Bronchus (tissue), 1 donor: Measurements from ENCODE around the gene ZWILCH.

DNA sequence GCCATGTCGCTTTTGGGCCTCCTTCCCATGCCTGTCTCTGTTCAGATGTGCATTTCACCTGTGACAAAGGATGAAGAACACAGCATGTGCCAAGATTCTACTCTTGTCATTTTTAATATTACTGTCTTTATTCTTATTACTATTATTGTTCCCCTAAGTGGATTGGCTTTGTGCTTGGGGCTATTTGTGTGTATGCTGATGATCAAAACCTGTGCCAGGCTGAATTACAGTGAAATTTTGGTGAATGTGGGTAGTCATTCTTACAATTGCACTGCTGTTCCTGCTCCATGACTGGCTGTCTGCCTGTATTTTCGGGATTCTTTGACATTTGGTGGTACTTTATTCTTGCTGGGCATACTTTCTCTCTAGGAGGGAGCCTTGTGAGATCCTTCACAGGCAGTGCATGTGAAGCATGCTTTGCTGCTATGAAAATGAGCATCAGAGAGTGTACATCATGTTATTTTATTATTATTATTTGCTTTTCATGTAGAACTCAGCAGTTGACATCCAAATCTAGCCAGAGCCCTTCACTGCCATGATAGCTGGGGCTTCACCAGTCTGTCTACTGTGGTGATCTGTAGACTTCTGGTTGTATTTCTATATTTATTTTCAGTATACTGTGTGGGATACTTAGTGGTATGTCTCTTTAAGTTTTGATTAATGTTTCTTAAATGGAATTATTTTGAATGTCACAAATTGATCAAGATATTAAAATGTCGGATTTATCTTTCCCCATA lies 6.7 kb downstream of the SNAPC5 start:
- PRO-cap = no peak

DNA sequence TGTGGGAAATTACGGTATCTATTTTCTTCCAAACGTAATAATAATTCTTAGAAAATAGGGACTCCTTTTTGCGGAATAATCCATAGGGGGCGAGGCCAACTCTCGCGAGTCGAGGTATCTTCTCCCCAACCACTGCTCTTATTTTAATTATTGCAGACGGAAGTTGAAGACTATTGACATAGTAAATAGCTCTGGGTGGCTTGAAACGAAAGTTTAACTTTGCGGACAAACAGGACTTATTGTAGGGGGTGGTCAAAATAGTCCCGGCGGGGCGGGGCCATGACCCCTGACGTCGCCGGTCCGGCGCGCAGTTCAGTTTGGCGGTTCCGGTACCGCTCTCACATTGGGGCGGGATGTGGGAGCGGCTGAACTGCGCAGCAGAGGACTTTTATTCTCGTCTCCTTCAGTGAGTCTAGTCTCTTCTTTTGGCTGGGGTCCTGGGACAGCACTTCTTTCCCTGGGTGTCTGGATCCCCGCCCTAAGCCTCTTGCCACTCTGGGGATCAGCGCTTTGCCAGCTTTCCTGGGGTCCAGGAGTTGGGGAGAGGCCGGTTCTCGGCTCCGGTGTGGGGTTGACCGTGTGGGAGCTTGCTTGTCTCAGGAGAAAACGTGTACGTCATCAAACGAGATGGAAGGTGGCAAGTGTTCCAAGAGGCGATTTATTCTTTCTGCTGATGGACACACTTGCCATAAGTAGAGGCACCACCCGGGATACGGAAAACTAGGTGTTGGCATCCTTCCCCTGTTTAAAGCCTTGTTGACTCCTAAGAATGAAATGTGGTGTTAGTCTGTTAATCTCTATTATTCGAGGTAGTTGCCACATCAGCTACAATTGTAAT lies at the start of gene ZWILCH:
Gene ZWILCH (plus strand): TSS at position 341 of the 838 bp plus-strand sequence.
- PRO-cap = bidirectional peak, plus-strand start at position 150 of the sequence, minus-strand start outside the sequence; unidirectional peak, plus-strand start at position 343 of the sequence

DNA sequence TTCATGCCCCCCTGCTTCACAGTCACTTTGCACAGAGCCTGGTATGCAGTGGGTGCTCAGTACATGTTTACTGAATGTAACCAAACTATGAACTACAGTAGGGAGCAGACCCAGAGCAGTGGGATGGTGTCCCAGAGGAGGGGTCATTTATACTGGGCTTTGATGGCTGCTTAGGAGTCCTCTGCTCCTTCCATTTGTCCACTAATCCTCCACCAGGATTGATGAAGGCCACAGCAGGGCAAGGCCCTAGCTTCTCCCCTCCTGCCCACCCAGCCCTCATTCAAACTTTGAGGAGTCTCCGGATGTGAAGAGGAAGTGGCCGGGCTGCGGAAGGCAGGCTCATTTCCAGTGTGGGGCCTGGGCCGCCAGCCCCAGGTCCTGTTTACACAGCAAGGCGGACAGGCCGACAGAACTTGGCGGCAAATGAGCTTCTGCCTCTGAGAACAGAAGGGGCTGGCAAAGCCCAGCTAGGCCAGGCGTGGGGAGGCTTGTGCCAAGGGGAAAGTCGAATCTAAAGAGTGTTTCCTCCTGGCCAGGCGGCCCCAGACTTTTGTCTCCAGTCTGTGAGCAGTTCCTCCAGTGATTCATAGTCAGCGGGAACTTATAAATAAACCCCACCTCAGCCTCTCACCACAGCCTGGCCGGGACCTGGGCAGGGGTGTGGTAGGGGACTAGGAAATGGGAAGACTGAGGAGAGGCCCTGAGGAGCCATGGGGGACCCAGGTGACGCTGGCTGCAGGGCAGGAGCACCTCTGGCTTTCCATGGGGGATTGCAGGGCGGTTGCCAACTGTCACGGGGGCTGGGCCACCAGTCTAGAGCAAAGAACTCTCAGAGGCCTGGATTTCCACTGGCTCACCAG lies 51.6 kb upstream of the LCTL start:
- PRO-cap = no peak

GRCh38 chr15:66644331-66644942 lies 57.6 kb upstream of the SMAD6 start:
- PRO-cap = no peak

GRCh38 chr15:66646807-66647862 lies 54.9 kb upstream of the SMAD6 start:
- PRO-cap = no peak

- PRO-cap = no peak
Observed at GRCh38 chr15:66679066-66679509, 22.9 kb upstream of the SMAD6 start.

GRCh38 chr15:66703542-66704510 lies 1.8 kb downstream of the SMAD6 start:
- PRO-cap = no peak

GRCh38 chr15:66729244-66730047 lies 27.4 kb downstream of the SMAD6 start:
- PRO-cap = no peak

GRCh38 chr15:66761844-66762070 lies 59.7 kb downstream of the SMAD6 start:
- PRO-cap = no peak

DNA sequence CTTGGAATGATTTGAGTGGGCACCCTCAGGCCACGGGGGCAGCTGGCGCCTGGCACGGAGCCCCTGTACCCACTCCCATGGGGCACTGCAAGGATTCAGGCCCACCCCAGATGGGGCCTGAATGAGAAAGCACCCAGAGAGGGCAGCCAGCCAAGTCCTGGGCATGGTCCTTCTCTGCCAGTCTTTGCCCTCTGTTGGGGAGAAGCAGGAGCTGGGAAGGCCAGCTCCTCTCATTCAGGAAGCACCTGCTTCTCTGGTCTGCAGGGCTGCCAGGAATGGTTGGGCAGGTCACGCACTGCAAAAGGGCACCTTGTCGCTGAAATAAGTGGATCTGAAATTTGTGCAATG lies 148.5 kb downstream of the SMAD6 start:
- PRO-cap = no peak

- PRO-cap = no peak
Observed at GRCh38 chr15:66993040-66993242, 72.5 kb upstream of the SMAD3 start.

GRCh38 chr15:67024129-67024897 lies 41.1 kb upstream of the SMAD3 start:
- PRO-cap = no peak

GRCh38 chr15:67039798-67040035 lies 25.7 kb upstream of the SMAD3 start:
- PRO-cap = no peak

DNA sequence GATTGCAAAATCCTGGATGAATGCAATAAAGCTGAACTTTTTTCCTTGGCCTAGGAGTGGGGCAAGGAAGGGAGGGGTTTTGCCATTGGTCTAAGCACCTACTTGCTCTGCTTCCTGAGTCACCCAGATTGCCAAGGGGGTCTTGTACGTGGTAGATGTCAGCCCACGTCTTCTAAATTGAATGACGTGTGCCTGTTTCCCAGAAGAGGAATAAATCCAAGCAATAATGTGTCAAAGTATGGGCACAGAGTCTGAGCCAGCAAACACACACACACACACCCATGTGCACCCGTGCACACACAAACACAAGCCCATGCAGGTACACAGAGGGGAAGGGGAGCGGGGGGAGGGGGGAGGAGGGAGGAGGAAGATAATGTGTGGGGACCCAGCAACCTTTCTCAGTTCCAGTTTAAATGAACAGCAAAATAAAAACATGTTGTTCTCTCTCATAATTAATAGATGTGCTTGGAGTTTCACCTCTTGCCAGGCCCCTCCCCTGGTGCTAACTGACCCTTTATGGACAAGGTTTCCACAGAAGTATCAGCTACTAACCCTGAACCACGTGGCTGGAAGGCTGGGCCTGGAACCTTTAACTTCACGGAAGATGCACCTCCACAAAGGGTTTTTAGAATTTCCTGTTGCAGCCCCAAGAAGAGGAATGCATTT lies 15.1 kb upstream of the SMAD3 start:
- PRO-cap = no peak

GRCh38 chr15:67104978-67106140 lies 40.0 kb downstream of the SMAD3 start:
- PRO-cap = no peak

DNA sequence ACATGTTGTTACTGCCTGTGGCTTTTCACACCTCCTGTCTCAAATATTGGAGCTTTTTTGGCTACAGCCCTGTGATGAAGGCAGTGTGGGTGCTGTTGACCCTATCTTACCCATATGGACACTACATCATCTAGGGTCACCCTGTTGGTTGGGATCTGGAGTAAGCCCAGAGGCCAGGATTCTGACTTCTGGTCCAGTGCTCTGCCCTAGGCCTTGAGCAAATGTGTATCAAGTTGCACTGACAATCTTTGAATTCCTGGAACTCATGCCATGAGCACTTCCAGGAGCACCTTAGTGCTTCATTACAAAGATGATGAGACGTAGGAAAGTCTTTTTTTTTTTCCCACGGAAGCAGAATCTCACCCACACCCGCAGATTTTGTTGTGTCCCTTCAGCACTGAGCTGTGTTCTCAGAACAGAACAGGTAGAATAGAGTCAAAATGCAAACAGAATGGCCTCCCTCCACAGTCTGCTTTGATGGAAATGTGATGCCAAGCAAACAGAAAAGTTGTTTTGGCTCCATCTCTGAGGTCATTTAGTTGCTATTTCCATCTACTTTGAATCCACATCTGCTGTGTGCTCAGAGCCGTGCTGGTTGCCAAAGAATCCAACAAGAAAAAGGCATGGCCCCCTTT lies 49.6 kb downstream of the SMAD3 start:
- PRO-cap = no peak

DNA sequence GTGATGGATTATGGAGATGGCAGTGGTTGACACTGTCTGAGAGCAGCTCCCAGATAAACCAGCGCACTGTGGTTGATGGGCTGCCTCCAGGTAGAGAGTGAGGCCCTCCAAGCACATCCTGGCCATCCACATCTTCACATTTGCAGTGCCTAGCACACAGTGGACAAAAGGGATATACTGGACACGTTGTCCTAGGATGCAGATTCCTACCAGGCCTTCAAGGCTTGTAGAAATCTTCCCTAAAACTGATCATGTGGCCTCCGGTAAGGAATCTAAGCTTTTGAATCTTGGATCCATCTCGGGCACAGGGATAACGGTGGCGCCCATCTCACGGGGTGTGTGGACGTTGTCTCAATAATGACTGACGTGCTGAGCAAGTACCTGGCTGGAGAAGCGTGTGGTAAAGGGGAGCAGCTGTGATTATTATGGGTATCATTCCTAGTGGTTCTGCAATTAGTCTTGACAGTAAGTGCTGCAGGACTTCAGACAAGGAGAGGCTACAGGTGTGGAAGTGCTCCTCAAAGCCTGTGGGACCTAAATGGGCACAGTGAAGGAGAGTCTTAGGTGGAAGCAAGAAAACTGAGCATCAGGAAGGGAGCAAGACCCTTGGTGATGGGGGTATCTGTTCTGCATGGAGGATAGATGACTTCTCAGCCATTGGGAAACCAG lies 50.9 kb downstream of the SMAD3 start:
- PRO-cap = no peak

DNA sequence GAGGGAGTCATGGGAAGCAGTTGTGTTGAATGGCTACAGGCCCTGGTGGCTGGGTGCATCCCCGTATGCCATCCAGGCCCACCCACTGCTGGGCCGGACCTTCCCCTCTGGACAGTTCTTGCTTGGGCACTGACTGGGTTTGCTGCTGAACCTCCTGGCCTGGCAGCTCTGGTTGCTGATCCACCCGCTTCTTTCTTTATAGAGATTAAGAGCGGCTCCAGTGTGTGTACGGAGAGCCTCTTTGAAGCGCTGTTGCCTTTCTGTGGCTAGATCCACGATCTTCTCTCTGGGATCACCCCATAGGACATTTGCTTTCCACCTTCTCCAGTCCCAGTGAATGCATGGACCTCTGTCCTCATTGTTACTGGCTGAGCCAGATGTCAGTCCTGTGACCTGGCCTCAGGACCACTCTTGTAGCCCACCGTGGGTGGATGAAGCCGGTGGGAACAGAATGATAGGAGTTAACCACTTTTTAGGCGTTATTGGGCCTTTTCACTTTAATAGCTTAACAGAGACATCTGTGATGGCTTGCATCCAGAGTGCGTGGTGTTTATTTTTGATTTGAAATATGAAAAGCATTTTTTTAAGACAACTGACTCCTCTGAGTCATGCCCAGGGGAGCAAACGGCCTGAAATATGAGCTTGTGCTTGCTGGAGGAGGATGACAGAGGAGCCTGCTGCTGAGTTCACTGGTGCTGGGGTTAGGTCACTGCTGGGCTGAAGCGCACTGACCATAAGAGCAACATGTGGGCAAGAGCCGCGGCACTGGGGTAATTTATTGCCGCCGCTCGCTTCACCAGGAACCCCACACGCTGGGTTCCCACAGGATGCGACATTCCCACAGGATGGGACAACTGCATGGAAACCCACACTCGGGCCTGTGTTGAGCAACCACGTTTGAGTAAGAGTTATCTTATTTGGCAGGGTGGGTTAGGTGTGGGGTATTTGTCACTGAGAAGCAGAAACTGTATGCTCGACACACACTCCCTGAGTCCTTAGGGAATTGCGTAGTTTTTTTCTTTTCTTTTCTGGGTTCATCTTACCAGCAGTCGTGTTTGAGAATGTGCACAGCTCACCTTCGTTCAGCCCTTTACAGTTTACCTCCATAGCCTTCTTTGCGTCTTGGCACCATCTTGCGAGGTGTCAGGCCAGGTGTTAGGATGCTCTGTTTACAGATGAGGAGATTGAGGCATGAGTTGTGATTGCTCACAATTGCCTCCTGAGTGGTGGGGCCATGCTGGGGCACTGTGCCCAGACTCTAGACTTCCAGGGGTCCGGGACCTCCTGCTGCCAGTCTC lies 60.1 kb downstream of the SMAD3 start:
- PRO-cap = no peak

DNA sequence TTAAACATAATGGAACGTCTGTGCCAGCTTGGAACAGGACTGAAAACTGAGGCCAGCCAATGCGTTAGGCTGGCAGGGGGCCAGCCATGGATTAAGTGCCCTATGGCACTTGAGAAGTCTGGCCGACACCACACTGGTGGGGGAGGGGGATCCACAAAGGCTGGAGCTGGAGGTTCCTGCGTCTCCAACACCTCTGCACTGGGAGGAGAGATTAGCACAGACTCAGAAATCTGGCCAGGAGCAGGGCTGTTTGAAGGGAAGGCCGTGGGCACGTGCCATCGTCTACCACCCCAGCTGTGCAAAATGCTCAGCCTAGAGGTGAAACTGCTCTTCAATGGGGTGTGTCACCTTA lies 77.8 kb downstream of the AAGAB start:
- PRO-cap = no peak

DNA sequence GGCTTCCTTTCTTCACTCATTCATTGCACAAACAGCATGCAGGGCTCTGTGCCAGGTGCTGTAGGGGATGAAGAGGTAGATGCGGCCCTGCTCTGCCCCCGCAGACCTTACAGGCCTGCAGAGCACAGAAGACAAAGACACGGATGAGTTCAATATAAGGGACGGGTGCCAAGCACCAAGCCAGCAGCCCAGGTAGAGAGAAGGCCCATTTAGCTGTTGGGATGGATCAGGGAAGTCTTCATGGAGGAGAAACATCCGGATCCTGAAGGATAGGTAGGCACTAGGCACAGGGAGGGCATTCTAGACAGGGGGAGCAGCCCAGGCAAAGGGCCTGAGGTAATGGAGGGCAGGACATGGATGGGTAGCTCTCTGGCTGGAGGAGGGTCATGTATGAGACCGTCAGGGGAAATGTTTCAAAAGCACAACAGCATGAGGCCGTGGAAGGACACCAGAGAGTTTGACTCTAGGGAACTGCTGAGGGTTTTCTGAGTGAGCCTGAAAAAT lies 69.3 kb downstream of the AAGAB start:
- PRO-cap = no peak